AG09319 (cell line): ENCODE measurements around a stretch of chr4.

DNA sequence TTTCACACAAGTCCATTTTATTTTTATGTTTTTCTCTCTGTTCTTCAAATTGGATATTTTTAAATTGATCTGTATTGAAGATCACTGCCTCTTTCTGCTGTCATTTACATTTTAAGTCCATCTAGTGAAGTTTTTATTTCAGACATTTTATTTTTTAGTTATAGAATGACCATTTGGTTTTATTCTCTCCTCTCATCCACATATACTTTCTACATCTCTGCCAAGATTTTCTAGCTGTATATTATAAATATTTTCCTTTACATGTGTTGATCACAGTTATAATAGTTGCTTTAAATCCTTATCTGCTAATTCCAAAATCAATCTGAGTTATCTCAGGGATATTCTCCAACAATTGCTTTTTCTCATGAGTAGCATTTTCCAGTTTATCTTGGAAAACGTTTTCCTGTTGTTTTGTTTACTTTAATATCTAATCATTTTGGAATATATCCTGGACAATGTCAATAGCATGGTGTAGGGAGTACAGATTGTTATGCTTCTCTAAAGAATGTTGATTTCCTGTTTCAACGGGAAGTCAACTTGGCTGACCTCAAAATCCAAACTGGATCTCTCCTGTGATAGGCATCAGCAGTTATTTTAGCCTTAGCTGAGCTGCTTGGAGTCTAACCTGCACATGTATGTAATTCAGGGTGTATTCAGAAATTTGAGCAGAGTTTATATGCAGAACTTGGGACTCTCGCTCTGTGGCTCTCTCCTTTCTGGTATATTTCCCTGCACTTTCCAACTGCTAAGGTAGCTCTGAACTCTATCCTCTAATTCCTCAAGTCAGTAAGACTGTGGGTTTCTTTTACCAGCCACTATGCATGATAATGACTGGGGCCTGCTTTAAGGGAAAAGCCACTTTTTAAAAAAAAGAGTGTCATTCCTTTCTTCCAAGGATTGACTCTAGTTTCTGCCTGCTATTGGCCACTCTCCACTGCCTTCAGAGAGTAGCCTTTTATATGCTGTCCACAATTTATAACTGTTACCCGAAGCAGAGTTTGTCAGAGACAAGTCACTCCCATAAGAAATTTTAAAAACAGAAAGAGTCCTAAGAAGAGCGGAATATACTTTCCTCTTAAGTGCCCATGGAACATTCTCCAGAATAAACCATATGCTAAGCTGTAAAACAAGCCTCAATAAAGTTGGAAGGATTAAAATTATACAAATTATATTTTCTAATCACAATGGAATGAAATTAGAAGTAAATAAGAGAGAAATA, 7.7 kb downstream of the PRSS48 start:
- RRBS: no CpG with 5 or more reads among the region's 5 CpGs

GRCh38 chr4:151294914-151295200, 17.9 kb downstream of the PRSS48 start:
- RRBS: no CpG with 5 or more reads among the region's 4 CpGs

- RRBS: no CpG with 5 or more reads among the region's 1 CpG
Measured at GRCh38 chr4:151323098-151323430, 2.3 kb downstream of the SH3D19 start.

DNA sequence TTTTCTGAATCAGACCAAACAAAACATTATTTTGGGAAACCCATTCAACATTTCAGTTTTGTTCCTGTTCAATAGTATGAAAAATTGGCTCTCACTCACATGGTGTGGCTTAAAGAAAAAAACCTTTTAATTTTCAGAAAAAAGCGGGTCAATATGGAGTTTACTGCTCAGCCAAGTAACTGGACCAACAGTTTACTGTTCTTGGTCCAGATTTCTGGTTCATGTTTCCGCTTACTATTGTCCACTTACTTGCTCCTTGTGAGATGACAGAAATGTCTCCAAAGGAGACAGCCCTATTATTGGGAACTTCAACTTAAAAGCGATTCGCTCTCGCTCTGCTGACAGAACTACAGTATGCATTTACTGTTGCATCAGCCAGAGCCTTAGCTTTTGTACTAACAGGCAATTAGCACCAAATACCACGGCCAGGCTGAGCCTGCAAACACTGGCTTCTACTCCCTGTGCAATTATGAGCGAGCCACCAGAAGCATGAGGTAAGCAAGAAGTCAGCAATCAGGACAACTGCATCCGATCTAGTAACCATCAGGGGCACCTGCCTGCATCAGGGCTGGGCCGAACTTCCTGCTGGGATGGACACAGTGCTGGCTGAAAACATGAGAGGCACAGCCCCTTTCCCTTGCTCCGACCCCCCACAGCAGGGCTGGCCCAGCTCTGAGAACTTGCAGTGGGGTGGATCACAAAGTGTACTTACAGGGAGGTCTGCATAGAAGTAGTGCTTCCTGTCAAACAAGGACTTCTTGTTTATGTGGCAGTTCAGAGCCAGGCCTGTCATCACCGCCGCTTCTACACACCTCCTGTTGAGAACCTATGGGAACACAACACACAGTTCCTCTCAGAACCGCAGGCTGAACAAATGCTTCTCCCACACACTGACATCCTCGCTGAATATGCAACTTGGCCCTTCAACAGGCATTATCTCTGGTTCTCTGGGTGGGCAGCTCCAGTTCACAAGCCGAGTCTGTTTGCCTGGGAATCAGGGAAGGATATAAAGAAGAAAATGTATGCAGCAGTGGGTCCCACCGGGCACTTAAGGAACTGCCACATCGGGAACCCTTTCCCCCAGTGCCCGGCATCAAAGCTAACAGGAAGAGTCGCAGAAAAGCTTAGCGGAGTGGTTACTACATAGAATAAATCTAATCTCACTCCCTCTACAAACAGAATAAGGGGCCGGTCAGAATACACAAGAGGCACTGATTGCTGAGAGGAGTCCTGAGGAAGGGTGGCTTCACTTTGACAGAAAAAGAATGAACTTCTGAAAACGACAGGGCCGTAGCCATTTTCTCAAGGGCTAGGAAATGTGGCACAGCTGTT, 41.6 kb downstream of the GATB start:
- RRBS: no CpG with 5 or more reads among the region's 23 CpGs

DNA sequence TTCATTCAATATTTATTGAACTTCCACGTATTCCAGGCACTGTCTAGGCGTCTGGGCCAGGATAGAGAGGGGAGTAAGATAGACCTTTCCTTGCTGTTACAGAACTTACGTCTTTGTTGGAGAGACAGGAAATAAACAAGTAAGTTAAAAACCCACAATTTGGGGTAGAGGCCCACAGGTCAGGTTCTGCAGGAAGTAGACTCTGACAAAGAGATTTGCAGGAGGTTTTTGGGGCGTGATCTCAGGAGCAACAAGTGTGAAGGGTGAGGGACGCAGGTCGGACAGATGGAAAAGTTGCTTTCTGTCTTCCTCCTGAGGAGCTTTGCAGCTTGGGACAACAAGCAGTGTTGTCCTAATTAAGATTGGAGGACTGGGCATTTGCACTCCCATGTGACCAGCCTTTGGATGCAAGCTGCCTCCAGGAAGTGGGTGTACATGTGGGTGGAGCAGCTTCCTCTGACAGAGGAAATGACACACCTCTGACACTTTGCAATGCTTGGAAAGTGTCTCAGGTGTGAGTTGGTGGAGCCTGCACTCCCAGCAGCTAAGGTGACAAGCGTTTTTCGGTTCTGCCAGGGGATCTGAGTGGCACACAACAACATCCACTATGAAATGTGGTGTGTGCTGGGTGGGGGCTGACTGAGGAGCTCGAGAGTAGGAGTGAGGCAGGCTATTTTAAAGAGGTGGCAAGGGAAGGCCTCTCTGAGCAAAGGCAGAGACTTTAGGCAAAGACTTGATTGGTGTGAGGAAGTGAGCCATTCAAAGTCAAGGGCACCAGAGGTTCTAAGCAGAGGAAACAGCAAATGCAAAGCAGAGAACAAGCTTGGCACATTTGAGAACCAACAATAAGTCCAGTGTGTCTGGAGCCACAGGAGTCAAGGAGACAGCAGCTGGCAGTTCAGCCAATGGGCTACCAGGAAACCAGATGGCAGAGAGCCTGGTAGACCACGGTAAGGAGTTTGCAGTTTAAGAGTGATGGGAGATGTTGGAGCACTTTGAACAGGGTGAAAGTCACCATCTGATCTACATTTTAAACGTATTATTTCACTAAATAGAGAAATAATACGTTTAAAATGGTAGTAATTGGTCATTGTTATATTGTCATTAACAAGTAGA, 339.8 kb upstream of the GATB start:
- RRBS: no CpG with 5 or more reads among the region's 12 CpGs

DNA sequence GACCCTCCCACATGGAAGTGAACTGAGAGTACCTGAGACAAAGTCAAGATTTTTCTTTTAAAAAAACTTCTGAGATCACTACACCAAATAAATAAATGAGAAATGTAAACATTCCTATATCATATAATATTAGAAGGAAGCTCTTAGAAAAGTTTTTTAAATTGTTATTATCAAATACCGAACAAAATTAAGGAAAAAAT, 28.8 kb downstream of the FBXW7 start:
- RRBS: no CpG with 5 or more reads among the region's 1 CpG

DNA sequence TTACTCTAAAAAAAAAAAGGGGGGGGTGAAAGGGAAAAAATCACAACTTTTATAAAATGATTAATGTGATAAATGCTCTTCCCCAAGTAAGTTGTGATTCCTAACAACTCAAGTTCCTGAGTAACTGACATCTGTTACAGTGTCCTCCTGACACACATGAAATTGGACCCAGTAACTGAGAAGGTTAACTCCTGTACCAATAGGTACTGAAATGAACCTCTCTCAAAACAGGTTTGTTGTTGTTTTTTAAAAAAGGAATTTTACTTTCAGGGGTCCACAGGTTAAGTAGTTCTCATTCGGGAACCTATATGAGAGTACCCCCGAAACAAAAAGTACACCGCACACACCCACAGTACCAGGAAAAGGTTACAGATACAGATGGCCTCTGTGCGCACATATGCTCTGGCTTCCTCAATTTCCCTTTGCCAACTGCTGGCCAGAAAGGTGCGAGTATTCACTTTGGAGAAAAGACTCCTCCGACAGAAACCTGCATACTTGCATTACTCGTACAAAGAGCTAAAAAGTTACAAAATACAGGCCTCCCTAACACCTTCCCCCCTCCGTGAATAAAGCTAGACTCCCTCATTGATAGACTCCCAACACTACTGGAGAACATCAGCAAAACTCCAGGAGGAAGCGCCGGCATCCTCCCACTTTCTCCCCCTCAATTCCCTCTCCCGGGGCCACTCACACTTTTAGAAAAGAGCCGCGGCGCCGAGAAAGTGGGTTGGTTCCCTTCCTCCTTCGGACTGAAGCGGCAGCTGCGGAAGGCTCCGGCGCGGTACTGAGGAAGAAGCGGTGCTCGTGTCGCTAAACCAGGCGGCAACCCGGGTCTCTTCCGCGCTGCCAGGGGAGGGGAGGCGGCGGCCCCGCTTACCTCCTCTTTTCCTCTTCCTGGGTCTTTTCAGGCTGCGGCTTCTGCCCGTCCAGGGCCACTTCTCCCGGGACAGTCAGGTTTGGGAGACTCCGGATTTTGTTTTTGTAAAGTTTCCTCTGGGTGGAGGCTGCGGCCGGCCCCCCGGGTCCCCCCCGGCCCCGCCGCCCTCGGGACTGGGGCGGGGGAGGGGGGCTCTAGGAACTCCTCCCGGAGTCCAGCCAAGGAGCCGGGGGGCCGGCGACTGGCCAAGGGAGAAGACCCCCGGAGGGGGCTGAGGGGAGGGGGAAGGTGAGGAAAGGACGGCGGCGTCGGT, 1.2 kb downstream of the FBXW7 start:
- RRBS: 2% methylated on average over 22 of the region's 52 CpGs

GRCh38 chr4:152584806-152585659, 49.1 kb upstream of the FBXW7 start:
- RRBS: no CpG with 5 or more reads among the region's 9 CpGs

DNA sequence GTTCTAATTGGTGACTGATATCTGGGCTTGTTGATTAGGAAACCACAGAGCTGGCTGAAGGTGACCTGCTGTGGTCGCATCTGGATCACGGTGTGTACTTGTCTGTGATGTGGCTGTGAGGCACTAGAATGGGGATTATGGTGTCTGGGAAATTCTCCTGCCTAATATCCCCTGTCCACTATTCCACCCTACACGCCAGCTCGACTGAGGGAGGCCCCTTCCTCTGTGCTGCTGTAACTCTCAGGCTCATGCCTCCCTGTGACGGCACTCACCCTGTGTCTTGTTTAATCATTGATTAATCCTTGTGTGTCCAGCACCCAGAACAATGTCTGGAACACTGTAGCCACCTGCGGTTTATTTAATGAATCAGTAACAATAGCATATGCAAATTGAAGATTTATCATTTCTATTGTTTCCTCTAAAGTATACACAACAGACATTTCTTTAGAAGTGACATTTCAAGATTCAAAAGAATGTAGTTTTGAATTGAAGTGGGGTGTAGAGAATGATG, 14.8 kb upstream of the TRIM2 start:
- RRBS: no CpG with 5 or more reads among the region's 6 CpGs

- RRBS: no CpG with 5 or more reads among the region's 5 CpGs
Measured at GRCh38 chr4:153204048-153204334, 252 bp upstream of the TRIM2 start.

DNA sequence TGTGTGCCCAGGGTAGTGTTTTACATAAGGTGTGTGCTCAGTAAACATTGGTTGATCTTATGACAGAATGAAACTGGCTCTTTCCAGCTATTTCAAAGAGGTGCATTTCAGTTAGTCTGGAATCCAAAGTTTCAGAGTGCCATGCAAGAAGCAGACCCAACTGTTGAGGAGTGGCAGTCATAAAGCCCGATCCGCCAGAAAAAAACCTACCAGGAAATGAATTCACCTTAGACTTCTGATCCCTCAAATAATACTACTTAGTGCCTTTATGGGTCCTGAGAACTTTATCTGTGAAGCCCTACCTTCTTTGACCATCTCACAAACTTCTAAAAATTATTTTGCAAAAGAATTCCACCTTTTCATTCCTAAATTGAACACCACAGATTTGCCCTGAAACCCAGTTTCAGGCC, 14.9 kb downstream of the TRIM2 start:
- RRBS: no CpG with 5 or more reads among the region's 2 CpGs

DNA sequence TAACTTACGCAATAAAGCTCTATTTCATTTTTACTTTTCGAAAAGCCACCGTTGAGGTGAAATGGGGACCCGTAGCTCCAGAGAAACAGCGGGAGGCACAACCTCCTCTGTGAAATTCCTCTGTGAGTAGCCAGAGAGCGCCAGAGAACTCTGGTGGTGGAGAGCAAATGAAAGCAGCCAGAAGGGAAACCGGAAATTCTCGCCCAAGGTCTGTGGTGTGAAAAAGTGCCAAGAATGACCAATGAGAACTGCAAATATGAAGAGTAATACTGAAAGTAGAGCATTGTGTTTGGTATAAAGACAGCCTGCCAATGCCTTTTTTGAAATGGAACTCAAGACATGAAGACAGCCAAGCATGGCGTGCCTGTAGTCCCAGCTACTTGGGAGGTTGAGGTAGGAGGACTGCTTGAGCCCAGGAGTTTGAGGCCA, 33.0 kb upstream of the TMEM131L start:
- RRBS: no CpG with 5 or more reads among the region's 9 CpGs

GRCh38 chr4:153439162-153439895, 26.8 kb upstream of the TMEM131L start:
- RRBS: no CpG with 5 or more reads among the region's 12 CpGs

GRCh38 chr4:153471387-153472394, 5.5 kb downstream of the TMEM131L start:
- RRBS: no CpG with 5 or more reads among the region's 10 CpGs

DNA sequence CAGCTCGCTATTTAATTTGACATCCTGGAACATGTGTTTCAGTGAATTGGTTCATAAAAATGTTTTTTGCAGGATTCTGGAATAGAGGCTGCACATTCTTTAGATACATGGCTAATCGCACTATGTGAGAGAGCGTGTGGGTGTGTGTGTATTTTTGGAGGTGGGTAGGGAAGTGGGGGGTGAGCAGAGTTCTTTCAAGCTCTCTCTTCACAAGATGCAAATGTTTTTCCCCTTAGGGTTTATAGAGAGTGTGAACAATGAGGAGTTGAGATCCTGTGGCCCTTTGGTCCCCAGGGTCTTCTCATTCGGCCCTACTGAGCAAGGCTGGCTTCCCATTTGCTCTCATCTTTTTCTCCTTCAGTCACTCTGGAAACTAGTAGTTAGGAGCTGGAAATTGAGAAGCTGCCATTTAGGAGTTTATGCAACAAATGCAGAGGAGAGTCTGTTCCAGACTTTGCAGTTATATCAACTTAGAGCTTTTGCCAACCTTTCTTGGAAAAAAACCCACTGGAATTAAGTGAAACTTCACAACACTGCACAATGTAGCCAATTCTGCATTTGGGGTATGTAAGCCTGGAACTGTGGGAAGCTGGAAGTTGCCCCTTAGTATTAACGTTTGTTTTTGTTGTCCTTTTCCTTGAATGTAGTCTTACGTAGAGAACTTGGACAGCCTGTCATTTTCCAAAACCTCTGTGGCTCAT, 32.4 kb downstream of the TMEM131L start:
- RRBS: no CpG with 5 or more reads among the region's 6 CpGs

GRCh38 chr4:153529570-153530011, 63.4 kb downstream of the TMEM131L start:
- RRBS: no CpG with 5 or more reads among the region's 3 CpGs

GRCh38 chr4:153538500-153538754, 72.3 kb downstream of the TMEM131L start:
- RRBS: no CpG with 5 or more reads among the region's 3 CpGs

DNA sequence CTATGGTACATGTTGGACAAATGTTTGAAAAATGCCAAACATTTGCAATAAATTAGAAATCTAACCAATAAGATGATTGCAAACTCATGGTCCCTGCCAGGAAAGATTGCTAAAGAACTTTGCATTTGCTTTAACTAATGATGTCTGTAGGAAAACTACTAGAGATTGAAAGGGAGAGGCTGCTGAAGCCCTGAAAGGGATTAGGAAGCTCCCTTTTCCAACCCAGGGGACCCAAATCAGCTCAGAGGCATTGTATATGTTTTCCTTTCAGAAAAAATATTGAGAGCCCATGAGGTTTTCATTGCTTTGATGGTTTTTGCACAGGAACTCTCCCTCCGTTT, 1.7 kb downstream of the SFRP2 start:
- RRBS: no CpG with 5 or more reads among the region's 1 CpG

DNA sequence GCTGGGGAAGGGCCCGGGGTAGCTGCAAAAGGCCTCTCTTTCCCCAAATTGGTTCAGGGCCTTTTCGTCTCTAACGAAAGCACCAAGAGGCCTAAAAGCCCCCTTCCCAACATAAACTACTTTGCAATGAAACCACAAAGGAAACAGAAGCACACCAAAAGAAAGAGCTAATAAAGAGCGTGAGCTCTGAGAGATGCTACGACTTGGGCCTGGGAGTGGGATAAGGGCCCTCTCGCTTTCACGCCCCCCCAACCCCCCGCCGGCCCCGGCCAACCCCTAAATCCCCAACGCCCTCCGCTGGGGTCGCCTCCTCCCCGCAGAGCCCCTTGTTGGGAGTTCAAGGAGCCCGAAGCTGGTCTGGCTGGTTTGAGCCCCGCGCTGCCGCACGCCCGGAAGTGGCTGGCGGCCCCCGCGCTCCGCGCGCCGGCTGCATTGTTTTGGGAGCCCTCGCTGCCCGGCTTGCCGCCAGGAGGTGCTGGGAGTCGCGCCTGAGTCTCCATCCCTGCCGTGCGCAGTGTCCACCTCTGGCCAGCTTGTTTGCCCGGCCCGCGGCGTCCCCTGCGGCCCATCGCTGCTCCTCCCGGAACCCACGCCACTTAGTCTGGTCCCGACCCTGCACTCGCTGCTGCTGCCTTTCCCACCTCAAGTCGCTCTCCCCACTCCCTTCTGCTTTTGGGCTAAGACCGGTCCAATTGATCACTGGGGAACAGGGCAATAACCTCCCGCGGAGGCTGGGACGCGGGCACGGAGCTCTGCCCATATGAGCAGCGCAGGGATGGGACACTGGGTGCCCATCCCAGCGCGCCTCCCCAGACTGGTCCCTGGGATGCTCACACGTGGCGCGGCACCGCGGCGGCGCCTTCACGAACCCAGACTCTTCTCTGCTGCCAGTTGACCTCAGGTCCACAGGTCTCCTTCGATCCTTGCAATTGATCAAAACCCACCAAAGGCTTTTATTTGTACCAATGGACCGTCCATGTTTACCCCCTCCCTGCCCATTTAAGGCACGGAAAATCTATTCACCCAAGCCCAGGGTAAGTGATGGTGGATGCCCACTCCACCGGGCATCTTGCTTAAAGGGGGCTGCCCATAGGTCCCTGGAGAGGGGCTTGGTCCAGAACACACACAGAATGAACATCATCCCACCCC, 2.2 kb upstream of the SFRP2 start:
- RRBS: 2% methylated on average over 12 of the region's 66 CpGs

DNA sequence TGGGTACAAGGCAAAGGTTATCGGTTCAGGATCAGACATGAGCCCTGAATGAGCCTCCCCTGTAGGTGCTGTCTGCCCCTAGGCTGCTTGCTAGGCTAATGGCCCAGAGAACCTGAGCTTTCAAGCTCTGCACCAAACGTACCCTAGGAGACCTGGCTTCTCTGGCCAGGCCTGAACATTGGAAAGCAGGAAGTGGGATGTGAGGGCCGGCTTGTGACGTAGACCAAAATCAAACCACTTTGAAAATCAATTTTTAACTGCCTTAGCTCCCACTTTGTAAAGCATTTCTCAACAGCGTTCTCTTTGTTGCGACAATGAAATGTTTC, 145.0 kb upstream of the SFRP2 start:
- RRBS: no CpG with 5 or more reads among the region's 6 CpGs